Peripheral blood mononuclear cell (primary cell): Measurements from ENCODE around the genes IKBIP, GARIN6, ACTR6, GAS2L3 and ARL1.

- PRO-cap, 8 experiments, result no peak in any of the 8 experiments
Measured at GRCh38 chr12:96502637-96503088, 13.3 kb downstream of the CFAP54 start.

DNA sequence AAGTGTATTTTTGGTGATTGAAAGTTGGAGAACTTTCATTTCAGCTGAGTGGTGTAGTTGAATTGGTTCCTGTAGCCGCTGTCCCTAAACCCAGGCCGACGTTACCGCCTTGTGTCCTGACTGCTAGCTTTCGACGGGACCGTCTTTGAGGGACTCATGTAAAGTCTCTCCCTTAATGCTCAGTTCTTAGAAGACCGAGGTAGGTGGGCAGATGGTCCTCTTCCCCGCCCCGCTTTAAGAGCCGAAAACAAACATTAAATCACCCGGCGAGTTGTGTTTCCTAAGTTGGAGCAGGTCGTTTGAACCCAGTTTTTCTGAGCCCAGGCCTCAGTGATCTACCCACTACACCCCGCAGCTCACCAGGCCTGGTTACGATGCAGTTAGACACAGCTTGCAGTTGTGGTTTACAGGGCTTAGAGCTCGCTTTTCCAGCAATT lies 619 bp downstream of the NEDD1 start:
- PRO-cap, 8 experiments, result peak in 1 of 8 experiments; most common minus-strand start position 337 of the sequence (in 1)

DNA sequence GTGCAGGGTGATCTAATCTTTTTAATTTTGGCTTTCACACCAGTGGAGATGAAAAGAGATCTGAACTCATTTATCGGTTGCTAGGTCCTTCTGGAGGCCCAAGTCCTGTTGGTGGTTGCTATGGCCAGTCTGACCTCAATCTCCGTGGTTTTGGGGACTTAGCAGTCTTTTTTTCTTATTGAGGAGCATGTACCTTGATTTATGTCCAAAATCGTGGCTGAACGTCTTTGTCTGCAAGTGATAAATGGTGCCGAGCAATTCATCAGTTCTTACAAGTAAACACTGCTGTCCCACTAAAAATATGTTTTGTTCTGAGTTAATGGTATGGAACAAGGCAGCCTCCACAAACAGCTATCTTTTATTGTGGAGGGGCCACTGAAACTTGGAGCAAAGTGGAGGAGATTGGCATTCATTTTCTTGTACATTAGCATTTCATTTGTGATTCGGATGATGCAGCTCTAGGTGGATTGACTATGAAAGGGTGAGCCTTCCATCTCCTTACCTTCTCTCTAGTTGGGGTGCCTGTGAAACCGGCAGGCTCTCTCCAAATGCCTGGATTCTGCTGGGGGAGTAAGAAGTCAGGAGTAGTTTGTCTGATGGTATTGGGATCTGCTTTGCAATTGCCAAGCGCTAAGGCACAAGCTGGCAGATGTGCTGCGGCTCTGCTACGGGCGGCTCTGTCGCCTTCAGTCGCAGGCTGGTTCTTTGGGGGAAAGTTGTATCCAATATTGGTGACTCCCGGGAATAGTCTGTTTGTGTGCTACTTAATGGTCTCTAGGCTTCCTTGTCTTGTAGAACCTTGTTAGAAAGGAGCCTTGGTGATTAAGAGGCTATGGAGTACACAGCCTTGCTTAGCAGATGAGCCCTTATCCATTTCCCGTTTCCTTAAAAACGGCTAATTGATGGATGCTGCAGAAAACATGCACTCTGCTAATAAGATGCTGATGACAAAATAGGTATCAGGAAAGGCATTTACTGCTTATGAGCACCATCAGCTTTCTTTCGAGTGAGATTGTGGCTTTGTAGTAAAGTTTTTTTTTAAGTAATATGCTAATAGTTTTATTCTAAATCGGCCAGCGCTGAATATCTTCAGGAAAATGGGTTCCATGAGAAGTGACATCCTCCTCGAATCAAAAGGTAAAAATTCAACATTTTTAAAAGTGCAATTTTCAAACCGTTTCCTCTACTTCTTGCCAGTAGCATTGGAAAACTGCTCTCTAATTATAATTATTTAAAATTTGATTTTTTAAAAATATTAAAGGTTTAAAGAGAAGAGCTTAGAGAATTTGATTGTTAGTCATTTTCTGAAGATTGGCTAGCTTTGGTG lies 558.0 kb downstream of the NEDD1 start:
- PRO-cap, 8 experiments, result no peak in any of the 8 experiments

GRCh38 chr12:98403738-98404375 lies 111.5 kb upstream of the TMPO start:
- PRO-cap, 8 experiments, result no peak in any of the 8 experiments

- PRO-cap, 8 experiments, result peak in 7 of 8 experiments; most common plus-strand start chr12:98457160 (in 2); most common minus-strand start chr12:98456993 (in 5)
Measured at GRCh38 chr12:98456538-98457395, 58.6 kb upstream of the TMPO start.

DNA sequence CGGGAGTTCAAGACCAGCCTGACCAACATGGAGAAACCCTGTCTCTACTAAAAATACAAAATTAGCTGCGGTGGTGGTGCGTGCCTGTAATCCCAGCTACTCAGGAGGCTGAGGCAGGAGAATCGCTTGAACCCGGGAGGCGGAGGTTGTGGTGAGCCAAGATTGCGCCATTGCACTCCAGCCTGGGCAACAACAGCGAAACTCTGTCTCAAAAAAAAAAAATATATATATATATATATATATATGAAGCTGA lies 10.5 kb downstream of the SLC25A3 start:
- PRO-cap, 8 experiments, result peak in 2 of 8 experiments; most common plus-strand start position 61 of the sequence (in 2)

GRCh38 chr12:98644670-98645352 lies at the start of gene IKBIP:
Gene IKBIP, minus strand, starts transcription at chr12:98644788.
- PRO-cap, 8 experiments, result peak in 8 of 8 experiments; most common plus-strand start chr12:98645290 (in 7); most common minus-strand start chr12:98644788 (in 7)

DNA sequence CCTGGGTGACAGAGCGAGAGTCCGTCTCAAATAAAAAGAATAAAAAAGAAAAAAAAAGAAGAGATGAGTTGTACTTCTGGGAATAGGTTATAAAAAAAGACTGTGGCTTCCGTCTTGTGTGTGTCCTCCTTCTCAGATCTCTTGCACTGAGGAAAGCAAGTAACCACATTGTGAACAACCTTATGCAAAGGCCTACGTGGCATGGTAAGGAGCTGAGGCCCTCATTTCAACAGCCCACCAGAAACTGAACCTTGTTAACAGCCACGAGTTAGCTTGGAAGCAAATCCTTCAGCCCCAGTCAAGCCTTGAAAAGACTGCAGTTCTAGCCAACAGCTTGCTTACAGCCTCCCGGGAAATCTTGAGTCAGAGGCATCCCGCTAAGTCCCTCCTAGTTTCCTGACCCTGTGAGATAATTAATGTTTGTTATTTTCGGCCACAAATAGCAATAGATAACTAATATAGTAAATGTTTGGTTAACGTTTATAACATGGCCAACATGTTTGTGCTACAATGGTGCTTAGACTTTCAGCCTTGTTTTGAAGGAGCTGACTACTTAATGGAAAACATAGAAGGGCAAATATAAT lies 194.2 kb upstream of the GARIN6 start:
- PRO-cap, 8 experiments, result no peak in any of the 8 experiments

DNA sequence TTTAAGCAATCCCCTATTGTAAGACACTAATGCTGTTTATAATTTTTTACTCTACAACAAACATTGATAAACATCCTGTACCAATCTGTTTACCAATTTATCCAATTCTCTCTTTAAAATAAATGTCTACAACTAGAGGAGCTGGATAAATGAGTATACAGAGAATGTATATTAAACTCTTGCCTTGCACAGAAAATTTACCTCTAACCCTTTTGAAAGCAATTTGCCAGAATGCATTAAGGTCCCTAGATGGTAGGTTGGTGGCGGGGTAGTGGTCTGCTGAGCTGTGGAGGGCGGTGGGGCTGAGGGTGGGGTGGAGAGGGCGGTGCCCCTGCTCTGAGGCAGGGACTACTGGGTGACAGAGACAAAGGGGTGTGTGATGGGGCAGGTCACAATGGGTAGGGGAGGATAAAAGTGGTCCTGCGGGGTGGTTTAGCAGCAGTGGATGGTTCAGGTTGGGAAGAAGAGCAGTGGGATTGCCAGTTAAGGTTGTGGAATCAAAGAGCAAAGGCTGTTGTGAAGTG lies at the start of gene GARIN6:
Gene GARIN6 (plus strand): TSS at position 438 of the 524 bp plus-strand sequence.
- PRO-cap, 8 experiments, result no peak in any of the 8 experiments

- PRO-cap, 8 experiments, result peak in 8 of 8 experiments; most common plus-strand start chr12:100200849 (in 7); most common minus-strand start chr12:100200555 (in 6)
Measured at GRCh38 chr12:100200374-100201336, at the start of gene ACTR6. Gene ACTR6, plus strand, starts transcription at chr12:100200815.

DNA sequence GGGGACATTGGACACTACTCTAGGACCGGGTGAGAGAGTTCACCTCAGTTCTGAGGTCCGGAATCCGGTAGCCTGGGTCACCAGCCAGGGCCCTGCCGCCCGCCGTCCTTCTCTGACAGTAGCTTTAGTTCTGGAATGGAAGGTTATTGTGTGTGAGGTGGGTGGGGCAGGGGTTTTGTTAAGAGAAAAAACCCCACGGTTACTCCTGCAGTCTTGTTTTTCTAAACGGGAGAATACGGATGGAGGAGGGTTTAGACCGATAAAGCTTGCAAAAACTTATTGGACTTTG lies 731 bp downstream of the SCYL2 start:
- PRO-cap, 8 experiments, result peak in 8 of 8 experiments; most common plus-strand start position 228 of the sequence (in 4); most common minus-strand start position 117 of the sequence (in 7)

DNA sequence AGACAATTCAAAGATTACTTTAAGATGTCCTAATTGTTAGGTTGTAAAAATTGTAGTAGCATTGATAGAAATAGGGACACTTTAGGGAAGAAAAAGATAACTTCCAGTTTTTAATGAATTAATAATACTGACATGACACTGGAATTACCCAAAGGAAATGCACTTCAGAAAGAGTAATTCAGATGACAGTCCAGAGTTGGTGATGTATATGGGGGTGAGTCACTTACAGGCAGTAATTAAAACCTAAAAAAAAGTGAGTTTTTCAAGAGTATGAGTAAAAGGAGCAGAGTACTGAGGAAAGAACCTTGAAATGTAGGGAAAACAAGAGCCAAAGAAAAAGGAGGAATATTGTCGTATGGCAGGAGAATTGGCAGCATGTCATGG lies 29.2 kb downstream of the SCYL2 start:
- PRO-cap, 8 experiments, result no peak in any of the 8 experiments

DNA sequence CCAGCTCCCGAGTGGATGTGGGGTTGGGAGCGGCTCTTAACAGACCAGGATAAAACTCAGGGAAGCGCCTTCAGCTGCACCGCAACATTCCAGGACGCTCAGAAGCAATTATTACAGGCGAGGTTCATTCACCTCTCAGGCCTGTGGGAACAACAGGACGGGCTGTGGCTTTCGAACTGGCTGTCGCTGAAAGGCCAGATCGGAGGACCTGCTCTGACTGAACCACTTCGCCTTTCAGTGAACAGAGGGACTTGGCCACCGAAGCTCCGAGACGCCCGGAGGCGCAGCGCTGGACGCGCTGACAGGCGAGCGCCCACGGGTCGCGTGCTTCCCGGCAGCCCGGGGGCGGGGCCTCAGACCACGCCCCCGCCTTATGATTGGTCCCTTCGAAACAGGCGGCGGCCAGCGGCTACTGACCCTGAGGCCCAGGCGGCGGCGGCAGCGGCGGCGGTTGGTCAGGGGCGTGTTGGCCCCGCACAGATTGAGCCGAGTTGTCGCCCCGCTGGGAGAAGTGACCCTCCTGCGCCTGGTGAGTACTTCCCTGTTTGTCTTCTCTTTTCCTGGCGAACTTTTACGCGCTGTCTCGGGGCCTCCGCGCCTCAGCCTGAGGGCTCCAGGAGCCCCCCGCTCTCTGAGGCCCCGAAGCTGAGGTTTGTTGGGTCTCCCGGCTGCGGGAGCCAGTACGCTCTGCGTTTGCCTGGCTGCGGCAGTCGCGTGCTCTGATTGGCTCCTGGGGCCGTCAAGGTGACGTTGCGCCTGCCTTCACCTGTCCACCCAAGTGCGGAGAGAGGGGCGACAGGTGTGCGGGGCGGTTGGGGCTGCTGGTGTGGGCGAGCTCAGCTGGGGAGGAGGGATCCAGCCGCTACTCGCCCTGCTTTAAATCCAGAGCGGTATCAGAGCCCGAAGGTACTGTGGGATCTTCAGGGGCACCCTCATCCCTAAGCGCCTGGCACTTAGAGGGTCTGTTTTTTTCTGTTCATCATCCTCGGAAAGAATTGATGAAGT lies at the start of gene GAS2L3:
Gene GAS2L3 (plus strand): TSS at position 428 of the 1,005 bp plus-strand sequence.
- PRO-cap, 8 experiments, result peak in 7 of 8 experiments; most common plus-strand start position 428 of the sequence (in 4); most common minus-strand start position 236 of the sequence (in 3)

DNA sequence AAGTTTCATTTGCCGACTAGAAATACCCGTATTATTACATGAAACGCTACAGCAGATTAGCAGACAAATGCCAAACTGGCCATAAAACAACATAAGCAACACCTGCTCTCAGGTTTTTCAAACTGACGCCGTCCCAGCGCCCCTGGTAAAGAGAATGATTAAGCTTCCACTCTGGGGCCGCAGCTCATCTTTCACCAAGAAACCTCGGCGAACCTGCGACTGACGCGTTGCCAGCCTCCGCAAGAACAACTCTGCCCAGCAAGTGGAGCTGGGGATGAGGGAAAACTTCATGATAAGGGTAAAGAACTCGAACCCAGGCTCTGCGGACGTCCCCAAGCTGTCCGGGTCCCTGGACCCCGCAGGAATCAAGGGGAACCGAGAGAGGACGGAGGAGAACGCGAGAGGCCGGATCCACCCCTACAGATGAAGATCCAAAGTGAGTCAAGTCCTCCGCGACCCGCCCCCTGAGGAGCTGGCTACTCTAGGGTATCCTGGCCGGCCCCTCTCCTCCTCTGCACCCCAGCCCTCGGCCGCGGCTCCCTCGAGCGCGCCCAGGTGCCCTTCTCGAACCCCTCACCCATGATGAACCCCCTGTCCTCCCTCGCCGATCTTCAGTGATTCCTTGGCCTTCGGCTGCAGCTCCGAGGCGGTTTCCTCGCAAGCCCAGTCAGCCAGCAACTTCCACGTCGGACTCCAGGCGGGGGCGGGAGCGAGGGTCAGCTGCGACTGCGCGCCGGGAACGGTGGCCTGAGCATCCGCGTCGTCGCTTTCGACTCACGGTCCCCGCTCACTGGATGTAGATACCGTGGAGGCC lies at the start of gene ARL1:
Gene ARL1 (minus strand): TSS at position 708 of the 814 bp plus-strand sequence.
- PRO-cap, 8 experiments, result peak in 8 of 8 experiments; most common plus-strand start position 728 of the sequence (in 1); most common minus-strand start position 708 of the sequence (in 8)

DNA sequence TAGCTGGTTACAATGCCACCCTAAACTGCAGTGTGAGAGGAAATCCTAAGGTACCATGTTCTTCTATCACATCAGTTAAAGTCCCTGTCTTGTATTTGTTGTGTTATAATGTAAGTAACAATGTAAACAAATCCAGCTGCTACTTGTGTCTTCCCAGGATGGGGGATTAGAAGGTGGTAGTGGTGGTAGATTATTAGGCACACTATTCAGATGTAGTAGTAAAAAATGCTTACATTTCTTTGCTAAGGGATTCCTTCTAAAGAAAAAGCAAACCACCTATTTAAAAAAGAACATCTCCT lies 19.3 kb upstream of the CHPT1 start:
- PRO-cap, 8 experiments, result no peak in any of the 8 experiments

- PRO-cap, 8 experiments, result no peak in any of the 8 experiments
Measured at GRCh38 chr12:101708962-101709834, 11.8 kb downstream of the CHPT1 start.

- PRO-cap, 8 experiments, result no peak in any of the 8 experiments
Measured at GRCh38 chr12:101770288-101770912, 31.1 kb upstream of the SYCP3 start.

DNA sequence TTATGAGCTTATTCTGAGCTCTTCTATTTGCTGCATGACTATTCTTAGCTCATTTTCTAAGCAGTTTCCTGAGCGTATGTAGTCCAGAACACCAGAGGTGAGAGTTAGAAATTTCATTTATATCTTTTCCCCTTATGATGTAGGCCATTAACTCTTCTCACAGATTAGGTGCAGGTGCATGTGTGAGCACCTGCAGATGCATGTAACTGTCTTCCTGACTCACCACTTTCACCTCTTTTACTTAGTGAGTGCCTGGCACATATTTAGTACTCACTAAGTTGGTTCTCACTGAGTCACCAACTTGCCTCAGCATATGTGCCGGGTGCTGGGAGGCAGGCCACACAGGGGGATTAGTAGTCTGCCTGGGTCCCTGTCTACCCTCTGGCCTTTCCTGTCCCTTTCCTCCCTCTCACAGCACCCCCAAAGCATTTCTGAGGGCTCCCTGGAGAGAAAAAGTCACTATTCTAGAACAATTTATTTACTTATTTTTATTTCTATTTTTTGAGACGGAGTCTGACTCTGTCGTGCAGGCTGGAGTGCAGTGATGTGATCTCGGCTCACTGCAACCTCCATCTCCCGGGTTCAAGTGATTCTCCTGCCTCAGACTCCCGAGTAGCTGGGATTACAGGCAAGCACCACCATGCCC lies 33.2 kb upstream of the SYCP3 start:
- PRO-cap, 8 experiments, result peak in 1 of 8 experiments; most common minus-strand start position 417 of the sequence (in 1)

DNA sequence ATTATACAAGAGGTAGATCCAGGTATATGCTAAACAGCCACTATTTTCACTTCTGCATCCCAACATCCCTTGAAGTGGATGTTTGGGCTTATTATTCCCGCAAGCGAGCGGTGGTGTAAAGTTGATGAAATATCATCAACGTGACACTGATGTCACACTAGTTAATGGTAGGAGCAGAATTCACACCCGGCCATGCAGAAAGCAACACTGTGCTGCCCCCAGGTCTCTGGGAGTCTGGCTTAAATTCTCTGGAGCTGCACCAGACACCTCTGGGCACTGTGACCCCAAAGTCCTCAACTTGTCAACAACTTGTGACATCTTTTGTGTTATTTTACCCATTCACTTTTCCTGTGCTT lies 858 bp downstream of the DRAM1 start:
- PRO-cap, 8 experiments, result no peak in any of the 8 experiments

- PRO-cap, 8 experiments, result no peak in any of the 8 experiments
Measured at GRCh38 chr12:101908311-101908936, 31.0 kb downstream of the DRAM1 start.